Esophagus muscularis mucosa (tissue), 4 donors: ENCODE measurements around the genes TIA1, TEX261 and EMX1.

DNA sequence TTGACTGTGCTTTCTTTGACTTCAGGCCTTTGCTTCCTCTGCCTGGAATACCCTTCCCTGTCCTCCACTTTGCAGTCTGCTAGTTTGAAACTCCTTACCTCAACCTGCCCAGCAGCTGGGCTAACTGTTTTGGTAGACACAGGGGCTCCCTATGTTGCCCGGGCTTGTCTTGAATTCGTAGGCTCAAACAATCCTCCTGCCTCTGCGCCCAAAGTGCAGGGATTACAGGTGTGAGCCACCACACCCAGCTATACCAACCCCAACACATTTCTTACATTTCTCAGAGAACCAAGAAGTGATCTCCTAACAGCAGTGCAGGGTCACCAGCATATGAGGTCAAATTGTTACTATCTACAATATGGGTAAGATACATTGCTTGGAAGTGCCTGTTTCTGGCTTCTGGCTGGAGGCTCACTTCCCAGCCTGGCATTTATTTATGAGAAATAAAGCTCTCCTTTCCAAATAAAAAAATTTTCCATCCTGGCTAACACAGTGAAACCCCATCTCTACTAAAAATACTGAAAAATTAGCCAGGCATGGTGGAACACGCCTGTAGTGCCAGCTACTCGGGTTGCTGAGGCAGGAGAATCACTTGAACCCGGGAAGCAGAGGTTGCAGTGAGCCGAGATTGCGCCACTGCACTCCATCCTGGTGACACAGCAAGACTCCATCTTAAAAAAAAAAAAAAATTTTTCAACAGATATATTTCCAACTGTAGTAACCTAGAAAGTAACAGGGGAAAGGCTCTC is 6.3 kb upstream of the PCBP1 start:
- PRO-cap, result no peak
- RAMPAGE, long total RNA, 4 experiments, result no peak in any of the 4 experiments

- PRO-cap, result no peak
- RAMPAGE, long total RNA, 4 experiments, result no peak in any of the 4 experiments
Measured at GRCh38 chr2:70149042-70149482, 41.8 kb downstream of the C2orf42 start.

DNA sequence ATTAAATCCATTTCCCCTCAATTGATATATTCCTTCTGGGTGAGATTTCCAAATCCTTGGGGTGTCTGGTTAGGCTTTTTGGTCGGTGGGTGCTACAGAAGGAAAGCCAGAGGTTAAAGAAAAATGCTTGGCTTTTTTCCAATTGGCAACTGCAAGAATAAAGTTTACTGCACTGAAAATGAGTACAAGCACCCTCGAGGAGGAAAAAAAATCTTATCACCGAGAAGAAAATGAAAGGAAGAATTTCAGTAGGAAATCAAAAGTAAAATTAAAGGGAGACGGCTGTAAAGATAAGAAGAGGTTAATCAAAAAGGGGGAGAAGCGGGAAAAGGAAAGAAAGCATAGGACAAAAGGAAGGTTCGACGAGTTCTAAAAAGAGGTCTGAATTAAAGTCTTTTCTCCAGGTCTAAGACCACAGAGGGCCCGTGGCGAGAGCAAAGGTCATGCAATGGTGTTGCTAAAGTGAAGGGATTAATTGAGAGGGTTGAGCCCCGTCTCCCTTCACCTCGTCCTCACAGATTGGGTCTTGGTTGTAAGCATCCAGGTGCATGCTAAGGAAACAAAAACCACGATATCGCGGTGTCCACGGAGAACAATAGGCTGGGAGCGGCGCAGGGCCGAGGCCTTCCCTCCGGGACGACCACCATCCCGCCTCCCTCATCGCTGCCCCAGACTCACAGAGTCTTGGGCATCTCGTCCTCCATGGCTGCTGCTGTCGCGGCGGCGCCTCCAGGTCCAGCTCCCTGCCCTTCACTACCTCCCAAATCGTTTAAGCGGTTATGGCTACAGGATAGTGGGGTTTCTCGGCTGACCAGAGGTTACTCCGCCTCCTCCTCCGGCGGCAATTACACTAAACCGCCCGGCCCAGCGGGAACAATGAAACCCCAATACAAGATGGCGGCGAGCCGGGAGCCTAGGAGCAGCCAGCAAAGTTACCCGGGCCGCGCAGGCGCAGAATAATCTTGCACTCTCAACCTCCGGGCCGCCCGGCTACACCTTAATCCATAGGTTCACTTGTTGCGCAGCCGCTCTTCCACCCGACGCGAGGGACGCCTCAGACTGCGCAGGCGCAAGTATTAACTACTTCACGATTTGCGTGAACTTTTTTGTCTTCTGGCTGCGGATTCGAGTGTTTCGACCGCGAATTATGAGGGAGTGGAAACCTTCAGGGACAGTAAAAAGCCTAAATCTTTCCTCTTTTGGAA is at the start of gene TIA1:
TSS of gene TIA1 (minus strand) at position 902 of the 1,205 bp plus-strand sequence.
- PRO-cap, result bidirectional peak, plus-strand start at position 1,083 of the sequence, minus-strand start at position 889 of the sequence
- RAMPAGE, long total RNA, 4 experiments, result start-site peak on the minus strand in 4 of 4 experiments, centred at positions 865 to 886 of the sequence, 87 to 275 reads per replicate

GRCh38 chr2:70270315-70270620 is 12.3 kb downstream of the PCYOX1 start:
- PRO-cap, result no peak
- RAMPAGE, long total RNA, 4 experiments, result no peak in any of the 4 experiments

- PRO-cap, result no peak
- RAMPAGE, long total RNA, 4 experiments, result no peak in any of the 4 experiments
Measured at GRCh38 chr2:70557081-70557621, 3.5 kb upstream of the TGFA start.

DNA sequence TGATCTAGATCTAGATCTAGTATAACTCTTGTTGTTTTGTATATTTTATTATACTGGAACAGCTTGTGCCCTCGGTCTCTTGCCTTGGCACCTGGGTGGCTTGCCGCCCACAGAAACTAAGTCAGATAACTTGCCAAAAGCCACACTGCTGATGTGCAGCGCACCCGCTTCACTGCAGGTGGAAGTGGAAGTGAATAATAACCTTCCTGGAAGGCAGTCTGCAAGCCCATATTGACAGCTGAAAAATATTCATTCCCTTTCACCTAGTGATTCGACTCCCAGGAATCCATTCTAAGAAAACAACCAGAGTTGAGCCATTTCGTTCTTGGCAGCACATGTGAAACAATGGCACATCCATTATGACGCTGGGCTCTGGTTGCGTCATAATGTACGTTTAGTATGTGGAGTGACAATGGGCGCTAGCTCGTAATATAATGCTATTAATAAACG is 648 bp upstream of the ANKRD53 start:
- PRO-cap, result no peak
- RAMPAGE, long total RNA, 4 experiments, result no peak in any of the 4 experiments

DNA sequence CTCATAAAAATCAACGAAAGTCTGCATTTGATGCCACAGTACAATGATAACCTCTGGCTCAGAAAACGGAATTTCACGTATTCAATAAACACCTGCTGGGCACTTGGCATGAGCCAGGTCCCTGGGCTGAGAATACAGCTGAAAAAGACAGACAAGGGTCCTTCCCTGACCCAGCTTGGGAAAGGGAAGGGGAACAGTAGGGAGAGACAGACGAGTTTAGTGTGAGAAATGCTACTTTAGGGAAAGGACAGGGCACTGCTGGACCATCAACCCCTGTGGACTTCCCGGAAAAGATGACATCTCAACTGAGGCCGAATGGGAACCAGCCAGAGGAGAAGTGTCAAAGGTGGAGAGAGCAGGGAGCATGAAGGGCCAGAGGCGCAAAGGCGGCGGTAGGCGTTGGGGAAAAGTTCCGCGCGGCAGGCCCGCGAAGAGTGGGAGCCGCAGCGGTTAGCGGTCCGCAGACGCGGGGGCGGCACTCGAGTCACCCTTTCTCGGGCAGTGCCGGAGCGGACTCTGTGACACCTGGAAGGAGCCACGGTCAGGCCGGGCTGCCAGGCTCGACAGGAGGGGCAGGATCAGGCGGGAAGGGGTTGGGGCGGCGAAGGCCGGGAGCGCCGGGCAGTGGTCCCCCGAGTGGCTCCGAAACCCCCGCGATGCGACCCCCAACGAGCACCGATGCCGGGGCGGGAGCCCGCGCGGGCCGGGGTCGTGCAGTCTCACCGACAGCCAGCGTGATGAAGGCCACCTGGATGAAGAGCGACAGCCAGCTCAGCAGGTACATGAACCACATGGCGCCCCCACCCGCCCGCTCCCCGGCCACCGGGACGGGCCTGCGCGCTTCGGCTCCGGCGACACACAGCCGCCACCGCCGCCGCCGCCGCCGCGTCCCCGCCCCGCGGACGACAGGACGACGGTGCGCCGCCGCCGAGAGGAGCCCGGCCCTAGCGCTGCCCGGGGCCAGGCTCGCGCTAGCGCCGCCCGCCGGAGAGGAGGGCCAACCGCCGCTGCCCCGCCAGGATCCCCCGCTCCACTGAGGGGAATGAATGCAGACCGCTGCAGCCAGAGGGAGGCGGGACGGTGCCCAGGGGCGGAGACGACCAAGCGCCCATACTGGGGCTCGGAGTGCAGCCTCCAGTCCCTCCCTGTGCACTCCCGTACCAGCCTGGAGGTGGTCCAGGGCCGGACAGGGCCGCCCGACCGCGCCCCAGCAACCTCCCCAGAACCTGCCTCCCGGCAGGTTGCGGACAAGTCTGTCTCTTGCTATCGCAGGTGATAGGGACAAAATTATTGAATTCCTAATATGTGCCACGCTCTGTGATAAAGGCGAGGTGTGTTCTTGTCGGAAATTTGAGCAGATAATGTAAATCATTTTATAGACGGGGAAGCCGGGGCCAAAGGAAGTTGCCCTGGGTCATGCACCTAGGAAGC is at the start of gene TEX261:
TSS of gene TEX261 (minus strand) at position 909 of the 1,431 bp plus-strand sequence.
- PRO-cap, result bidirectional peak, plus-strand start at position 1,163 of the sequence, minus-strand start at position 890 of the sequence
- RAMPAGE, long total RNA, 4 experiments, result no peak in any of the 4 experiments

DNA sequence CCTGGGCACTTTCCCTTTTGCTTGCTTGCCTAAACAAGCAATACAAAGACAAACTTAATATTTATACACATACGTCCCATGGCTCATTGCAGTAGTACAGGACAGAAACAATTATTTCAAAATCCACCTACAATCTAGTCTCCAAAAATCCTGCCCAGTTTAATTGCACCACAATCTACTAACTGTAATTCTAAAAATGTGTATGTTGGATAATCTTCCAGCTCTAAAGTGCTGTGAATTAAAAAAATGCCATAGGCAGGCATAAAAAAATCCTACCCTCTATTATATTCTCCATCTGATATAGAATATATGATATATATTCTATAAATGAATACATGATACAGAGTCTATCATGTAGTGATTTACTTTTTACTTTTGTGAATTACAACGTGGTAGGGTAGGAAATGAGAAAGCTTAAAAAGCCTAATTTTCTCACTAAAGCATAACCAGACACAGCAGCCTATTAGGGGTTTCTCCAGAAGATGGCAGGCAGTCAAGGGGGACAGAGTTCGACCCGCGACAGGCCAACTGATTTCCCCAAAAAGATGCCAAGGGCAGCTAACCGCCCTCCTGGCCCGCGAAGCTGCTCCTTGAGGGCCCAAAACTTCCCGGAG is 1.2 kb upstream of the NAGK start:
- PRO-cap, result no peak
- RAMPAGE, long total RNA, 4 experiments, result no peak in any of the 4 experiments

DNA sequence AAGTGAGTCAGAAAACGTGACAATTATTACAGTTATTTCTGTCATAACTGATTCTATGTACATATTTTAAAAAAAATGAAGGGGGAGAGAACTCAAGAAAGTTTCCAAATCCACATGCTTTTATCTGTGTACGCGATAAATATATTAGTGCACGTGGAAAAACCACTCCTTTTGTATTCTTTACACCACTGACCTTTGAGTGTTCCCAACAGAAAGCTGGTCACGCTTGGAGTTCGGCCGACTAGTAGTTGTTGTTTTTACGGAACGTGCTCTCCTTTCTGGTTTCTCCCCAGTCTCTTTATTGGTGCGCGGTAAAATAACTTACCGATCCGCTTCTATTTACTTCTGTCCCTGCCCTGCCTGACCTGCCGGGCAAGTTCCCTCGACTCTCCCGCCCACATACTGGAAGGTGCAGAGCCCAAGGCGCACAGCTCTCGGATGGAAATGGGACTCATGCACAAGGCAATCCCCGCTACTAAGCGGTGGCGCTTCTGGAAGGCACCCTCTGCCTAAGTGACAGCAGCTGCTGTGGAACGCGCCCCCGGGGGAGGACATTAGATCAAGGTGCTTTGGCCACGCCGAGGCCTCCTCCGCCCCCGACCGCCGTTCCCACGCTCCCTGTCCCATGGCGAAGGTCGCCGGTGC is 383 bp downstream of the MCEE start:
- PRO-cap, result no peak
- RAMPAGE, long total RNA, 4 experiments, result no peak in any of the 4 experiments

- PRO-cap, result unidirectional peak, minus-strand start at chr2:71226398
- RAMPAGE, long total RNA, 4 experiments, result no peak in any of the 4 experiments
Measured at GRCh38 chr2:71226131-71226764, 655 bp downstream of the PAIP2B start.

DNA sequence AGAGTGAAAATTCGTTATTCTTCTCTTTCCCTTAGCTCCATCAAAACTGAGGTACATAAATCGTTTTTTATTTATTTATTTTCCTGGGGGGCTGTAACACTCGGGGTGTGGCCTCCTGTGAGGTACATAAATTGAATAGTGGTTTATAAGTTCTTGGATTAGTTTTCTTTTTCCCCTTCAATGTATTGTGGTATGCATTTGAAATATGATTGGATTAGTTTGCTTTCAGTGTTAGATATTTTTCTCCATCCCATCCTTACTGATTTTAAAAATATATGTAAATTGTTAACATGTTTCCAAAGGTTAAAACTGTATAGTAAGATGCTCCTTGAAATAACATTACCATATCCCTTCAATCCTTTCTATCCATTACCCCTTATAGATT is 7.0 kb downstream of the ZNF638 start:
- PRO-cap, result no peak
- RAMPAGE, long total RNA, 4 experiments, result no peak in any of the 4 experiments

DNA sequence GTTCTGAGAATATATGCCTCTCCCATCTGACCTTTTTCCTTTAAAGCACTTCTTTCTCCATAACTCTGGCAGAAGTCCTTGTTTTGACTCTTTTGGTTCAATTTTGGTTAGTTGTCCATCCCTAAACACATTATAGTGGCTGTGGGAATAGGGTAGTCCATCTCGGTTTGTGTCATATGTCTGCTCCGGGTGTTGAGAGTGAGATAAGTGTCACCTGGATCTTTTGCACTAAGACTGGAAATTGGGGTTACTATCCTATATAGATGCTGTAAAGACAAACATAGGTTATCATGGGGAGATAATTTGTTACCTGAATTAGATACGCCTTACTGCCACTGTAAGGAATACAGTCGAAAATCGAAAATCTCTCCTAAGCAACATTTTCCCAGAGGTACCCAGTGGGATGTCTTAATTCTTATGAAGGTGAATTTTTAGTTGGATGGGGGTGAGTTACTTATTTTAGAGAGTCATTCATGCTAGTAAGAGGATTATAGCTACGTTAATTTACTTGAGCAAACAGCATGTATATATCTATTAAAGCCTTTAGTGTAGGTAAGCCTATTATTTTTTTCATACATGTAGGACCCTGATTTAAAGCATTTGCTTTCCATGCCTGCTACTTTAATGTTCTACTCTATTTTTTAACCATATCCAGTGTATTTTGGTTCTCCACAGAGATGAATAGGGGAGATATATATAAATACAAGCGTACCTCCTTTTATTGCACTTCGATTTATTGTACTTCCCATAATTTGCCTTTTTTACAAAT is 25.7 kb downstream of the ZNF638 start:
- PRO-cap, result no peak
- RAMPAGE, long total RNA, 4 experiments, result no peak in any of the 4 experiments

DNA sequence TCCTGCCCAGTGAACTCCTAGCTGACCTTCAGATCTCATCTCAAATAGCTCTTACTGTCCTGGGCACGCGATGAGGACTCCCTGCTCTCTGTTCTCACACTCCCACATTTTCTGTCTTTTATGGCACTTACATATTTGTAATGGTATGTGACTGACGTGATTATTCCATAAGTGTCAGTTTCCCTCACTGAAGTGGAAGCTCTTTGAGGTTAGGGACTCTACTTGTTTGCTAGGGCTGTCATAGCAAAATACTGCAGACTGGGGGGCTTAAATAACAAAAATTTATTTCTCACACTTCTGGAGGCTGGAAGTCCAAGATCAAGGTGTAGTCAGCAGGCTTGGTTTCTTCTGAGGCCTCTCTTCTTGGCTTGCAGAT is 14.7 kb upstream of the DYSF start:
- PRO-cap, result no peak
- RAMPAGE, long total RNA, 4 experiments, result no peak in any of the 4 experiments

- PRO-cap, result no peak
- RAMPAGE, long total RNA, 4 experiments, result no peak in any of the 4 experiments
Measured at GRCh38 chr2:71684725-71685225, 218.3 kb downstream of the DYSF start.

- PRO-cap, result no peak
- RAMPAGE, long total RNA, 4 experiments, result no peak in any of the 4 experiments
Measured at GRCh38 chr2:71751671-71752036, 285.2 kb downstream of the DYSF start.

DNA sequence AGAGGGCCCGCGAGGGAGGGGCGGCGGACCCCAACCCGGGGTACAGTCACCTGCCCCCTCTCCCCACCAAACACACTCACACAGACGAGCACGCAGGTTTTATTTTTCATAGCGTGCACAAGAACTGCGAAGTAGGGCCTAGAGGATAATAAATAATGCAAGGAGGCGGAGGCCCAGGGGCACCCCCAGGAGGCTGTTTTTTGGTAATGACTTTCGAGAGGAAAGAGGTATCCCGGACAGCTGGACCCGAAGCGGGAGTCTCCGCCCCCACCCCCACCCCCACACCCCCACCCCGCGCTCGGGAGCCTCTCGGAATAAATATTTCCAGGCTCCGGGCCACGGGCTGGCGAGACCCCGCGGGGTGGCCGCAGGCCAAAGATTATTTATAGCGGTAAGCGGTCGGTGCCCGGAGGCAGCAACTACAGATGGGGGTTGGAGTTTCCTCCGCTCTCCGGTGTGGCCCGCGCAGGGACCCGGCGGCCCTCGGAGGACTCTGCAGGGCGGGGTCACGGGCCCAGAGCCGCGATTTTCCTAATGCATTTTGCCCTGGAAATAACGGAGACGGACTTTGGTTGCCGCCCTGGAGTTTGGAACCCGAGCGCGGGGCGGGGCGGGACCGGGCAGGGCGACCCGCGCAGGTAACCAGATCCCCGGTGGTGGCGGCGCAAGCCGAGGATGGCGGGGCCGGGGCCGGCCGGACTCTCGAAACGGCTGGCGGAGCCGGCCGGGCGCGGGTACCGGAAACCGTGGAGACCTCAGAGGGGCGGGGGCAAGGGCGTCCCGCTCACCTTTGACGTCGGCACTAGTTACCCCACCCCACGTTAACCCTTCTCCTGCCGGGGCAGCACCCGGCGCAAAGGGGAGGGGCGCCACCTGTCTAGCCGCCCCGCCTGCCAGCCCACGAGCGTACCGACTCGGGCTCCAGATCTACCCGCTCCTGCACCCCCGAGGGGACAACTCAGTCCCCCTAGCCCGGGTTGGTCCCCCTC is 3.1 kb downstream of the CYP26B1 start:
- PRO-cap, result bidirectional peak, plus-strand start at position 907 of the sequence, minus-strand start at position 709 of the sequence
- RAMPAGE, long total RNA, 4 experiments, result no peak in any of the 4 experiments

- PRO-cap, result no peak
- RAMPAGE, long total RNA, 4 experiments, result no peak in any of the 4 experiments
Measured at GRCh38 chr2:72658951-72659768, 166.7 kb downstream of the EXOC6B start.

DNA sequence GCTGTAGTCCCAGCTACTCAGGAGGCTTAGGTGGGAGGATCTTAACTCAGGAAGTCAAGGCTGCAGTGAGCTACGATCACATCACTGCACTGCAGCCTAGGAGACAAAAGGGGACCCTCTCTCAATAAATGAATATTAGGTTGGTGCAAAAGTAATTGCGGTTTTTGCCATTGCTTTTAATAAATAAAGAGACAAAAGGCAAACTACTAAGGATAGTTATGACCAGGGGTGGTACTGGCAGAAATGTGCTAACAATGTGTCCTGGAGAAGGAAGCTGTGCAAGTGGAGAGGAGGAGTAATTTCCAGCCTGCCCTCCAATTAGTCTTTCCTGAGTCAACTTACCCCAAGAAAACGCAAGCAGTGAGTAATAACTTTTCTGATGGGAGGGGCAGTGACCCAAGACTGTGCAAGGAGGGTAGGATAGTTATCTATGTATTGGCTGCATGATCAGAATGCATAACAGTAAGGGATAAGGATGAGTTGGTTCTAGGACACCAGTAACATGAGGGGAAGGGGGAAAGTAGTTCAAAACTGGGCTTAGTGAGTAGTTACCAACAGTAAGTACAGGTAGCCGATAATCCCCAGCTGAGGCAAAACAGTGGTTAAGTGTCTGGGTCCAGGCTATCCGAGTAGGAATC is 1.5 kb downstream of the EXOC6B start:
- PRO-cap, result no peak
- RAMPAGE, long total RNA, 4 experiments, result no peak in any of the 4 experiments

DNA sequence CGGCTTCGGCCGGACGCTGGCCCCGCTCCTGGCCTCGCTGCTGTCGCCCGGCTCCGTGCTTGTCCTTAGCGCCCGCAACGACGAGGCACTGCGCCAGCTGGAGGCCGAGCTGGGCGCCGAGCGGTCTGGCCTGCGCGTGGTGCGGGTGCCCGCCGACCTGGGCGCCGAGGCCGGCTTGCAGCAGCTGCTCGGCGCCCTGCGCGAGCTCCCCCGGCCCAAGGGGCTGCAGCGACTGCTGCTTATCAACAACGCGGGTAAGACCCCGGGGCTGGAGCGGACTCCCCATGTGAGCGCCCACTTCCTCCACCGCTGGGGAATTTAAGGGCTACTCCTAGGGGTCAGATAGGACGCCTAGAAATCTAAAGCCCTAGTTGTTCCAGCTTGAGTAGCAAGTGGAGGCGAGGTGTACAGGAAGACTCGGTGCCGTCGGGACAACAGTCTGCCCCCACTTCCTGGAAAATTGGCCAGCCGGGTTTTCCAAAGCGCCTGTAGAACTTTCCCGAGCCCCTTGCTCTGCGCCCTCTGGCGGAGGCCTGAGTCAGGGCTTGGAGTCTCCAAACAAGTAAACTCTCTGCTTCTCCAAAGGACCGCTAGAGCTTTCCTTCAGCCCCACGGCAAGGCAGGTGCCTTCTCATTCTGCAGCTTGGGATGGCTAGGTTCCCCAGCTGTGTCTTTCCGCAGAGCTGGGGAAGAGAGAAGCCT is 426 bp downstream of the SPR start:
- PRO-cap, result unidirectional peak, minus-strand start at position 462 of the sequence
- RAMPAGE, long total RNA, 4 experiments, result no peak in any of the 4 experiments

DNA sequence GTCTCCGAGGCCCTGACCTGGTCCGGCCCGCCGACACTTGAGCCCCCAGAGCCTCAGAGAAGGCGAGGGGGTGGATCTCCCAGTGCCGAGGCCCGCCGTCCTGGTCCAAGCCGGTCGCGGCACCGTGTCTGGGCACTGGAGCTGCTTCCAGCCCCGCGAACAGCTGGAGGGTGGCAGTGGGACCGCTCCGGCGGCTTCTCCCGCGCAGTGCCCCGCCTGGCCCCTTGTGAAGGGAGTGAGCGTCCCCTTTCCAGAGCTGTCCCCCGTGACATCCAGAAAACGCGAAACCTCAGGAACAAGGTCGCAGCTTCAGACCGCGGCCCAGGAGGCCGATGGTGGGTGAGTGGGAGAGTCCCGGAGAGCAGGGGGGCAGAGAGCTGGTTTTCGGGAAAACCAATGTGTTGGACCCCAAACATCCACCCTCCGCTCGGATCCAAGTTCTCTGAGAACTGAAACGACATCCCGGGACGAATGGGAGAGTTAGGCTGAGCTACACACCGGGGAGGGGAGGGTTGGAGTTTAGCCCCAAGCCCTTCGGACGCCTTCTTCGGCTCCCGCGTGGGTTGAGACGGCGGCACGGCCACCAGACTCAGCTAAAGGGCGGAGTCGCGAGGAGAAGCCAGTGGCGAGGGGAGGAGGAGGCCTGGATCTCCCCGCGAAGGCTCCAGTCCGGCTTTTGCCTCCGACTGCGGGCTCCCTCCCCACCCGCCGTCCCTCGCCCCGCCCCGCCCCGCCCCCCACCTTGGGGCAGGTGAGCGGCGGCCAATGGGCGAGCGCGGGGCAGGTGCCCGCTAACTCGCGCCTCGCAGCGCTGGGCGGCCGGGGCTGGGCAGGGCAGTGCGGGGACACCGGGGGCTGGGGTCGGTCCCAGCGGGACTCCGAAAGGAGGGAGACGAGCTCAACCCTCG is at the start of gene EMX1:
TSS of gene EMX1 (plus strand) at position 794 of the 908 bp plus-strand sequence.
- PRO-cap, result no peak
- RAMPAGE, long total RNA, 4 experiments, result no peak in any of the 4 experiments